Diencephalon (tissue), 2 donors: ENCODE data around the gene SAMSN1.

- RAMPAGE, long total RNA: no peak
Measured at GRCh38 chr21:5104614-5105026, 5416.8 kb upstream of the TPTE start.

DNA sequence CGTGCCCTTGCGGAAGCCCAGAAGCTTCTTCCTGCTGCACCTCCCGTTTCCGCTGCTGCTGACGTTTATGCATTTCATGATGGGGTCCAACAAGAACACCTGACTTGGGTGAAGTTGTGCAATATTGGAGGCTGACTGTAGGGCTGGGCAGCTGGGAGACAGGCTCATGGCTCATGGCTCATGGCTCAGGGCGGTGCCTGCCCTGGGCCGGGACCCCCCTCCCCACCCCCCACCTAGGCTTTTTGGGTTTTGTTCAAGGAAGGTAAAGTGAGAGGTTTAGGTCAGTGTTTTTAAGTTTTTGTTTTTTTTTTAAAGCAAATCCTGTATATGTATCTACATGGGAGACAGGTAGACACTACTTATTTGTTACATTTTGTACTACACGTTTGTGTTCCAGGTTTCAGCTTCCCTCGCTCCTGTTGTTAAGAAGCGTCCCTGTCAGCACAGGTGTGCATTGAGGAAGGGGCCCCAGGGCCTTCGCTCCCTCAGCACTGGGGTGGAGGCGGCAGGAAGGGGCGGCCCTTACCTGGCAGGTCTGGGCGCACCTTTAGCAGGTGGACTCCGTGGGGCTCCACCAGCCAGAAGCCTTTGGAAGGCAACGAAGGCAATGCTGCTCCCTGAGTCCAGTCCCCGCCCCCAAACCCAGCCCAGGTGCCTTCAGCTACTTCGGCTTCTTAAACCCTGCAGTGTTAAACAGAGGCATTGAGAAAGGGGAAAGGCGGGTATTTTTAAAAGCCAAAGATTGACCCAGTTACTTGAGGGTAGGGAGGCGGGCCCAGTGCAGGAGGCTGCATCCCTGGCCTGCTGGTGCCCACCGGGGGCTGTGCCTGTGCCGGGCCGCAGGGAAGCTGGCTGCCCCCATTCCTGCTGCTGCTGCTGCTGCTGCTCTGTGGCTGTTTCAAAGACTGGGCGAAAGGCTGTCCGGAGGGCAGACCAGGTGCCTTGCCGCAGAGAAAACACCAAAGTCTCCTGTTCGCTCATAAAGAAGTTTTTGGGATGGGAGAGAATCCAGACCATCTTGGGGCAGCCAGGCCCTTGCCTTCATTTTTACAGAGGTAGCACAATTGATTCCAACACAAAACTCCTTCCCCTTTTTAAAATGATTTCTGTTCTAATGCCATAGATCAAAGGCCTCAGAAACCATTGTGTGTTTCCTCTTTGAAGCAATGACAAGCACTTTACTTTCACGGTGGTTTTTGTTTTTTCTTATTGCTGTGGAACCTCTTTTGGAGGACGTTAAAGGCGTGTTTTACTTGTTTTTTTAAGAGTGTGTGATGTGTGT lies 4398.7 kb upstream of the TPTE start:
- RAMPAGE, long total RNA: no peak

DNA sequence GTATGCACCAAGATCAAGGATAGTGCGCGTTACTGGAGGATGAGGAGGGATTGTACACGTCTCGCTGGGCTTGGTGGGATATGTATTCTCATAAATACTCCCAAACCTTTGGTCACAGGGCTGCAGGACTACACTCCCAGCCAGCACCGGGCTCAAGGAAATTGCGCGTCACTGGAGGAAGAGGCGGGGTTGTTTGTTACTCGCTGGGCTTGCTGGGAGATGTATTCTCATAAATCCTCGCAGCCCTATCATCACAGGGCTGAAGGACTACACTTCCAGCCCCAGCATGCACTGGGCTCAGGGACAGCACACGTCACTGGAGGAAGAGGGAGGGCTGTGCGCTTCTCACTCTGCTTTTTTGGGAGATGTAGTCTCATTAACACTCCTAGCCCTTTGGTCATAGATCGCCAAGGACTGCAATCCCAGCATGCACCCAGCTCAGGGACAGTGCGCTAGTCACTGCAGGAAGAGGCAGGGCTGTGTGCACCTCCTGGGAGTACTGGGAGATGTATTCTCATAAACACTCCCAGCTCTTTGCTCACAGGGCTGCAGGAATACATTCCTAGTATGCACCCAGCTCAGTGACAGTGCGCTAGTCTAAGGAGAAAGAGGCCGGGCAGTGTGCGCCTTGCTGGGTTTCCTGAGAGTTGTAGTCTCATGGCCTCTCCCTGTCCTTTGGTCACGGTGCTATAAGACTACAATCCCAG lies 4151.4 kb upstream of the TPTE start:
- RAMPAGE, long total RNA: no peak

GRCh38 chr21:8992923-8993799 lies 1528.2 kb upstream of the TPTE start:
- RAMPAGE, long total RNA: no peak

- RAMPAGE, long total RNA: no peak
Measured at GRCh38 chr21:8993800-8994787, 1527.3 kb upstream of the TPTE start.

DNA sequence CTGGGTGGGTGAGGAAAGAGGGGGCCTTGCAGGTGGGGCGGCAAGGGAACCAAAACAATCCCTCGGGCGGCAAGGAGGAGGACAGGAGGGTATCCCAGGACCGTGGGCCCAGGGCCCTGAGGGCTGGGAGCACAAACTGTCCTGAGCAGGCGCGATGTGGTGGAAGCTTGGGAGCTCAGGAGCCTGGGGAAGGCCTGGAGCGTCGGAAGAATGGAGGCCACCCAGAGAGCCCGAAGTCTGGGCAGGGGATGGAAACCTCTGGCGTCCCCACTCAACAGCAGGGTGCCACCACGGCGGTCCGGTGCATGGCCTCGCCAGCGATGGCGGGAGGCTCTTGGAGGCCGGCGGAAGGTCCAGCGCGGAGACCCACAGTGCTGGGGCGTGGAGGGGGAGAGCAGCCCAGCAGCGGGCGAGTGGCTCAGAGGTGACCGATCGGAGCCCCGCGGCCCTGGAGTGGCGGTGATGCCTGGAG lies 140.4 kb downstream of the LIPI start:
- RAMPAGE, long total RNA: no peak

DNA sequence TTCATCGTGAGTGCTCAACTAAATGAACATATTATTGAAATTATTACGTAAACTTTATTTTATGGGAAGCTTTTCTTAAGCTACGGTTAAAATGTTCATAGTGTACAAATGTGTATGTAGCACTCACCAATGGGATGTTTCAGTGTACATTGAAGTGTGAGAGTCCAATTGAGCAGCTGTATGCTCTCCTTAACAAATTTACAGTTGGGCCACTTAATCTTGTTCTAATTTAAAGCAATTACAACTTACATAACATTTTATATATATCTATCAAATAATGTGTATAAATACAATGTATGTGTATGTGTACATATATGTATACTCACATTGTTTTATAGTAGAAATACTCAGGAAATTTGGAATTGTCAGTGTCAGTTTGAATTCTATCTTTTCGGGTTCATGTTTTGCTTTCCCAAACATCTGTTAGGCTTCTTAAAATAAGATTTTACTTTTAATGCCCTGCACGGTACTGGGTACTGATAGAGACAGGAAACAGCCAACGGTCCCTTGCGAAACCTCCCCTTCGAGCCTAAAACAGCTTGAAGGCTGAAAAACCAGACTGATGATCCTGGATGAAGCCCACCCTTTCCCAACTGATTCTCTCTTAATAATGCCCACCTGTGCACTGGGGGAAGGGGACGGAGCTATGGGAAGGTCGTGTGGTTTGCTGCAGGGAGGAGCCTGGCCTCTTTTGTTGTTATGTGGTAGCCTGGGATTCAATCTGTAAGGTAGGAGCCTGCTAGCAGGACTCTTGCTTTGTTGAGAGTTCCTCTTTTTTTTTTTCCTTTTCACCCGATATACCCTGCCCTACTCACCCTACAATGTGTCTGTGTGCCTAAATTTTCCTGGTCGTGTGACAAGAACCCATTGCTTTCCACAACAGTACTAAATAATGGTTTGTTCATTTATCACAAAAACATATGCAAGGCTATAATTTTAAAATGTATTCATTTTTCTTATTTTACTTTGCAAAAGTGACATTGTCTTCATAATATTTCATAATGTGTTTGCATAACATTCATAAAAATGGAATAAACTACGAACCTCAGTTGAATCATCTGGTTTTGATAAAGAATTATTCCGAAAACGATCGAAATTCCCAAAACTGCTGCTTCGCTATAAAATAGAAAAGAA lies 25.6 kb downstream of the SAMSN1 start:
- RAMPAGE, long total RNA: no peak

- RAMPAGE, long total RNA: no peak
Measured at GRCh38 chr21:14526703-14528003, 19.0 kb downstream of the SAMSN1 start.

DNA sequence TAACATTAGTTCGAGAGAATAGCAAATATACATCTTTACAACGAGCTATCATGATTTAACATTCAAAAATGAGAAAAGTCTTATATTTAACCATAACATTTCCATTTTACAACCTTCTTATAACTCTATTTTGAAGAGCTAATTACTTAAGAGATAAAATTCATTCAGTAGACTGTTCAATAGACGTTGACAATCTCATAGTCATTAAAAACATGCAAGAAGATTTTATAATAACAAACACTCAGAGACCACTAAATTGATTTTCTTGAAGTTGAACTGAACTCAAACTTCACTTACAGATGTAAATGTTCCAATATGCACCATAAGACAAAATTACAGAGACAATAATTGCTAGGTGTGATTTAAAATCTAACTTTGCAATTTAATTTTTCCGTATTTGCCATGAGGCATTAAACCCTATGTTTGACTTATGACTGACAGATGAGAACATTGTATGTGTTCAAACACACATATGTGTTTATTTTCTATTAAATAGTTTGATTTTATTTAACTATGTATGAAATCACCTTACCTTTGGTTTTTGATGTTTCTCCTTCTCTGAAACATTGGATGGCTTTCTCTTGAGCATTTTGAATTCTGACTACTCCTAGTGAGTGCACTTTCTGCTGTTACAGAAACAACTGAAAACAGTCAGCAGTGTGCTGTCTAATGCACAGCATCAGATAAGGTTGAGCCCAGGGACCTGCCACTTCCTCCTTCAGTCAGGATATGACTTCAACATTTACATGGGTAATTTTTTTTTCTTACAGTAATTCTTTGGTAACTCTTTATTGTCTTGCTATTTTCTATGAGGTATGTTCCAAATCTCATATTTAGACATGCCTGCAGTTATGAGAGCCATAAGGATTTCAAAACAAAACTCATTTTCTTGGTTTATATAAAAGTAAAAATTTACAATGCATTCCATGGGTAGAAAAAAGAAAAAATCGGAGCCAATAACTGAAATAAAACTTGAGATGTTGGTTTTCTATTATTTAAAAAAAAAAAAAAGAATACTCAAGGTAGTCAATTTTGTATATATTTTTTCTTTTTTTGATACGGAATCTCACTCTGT lies at the start of gene SAMSN1:
Gene SAMSN1, minus strand, starts transcription at position 643 of the 1,075 bp plus-strand sequence.
- RAMPAGE, long total RNA: no peak

- RAMPAGE, long total RNA: no peak
Measured at GRCh38 chr21:14963280-14963809, 101.5 kb downstream of the NRIP1 start.

GRCh38 chr21:15055570-15055926 lies 9.3 kb downstream of the NRIP1 start:
- RAMPAGE, long total RNA: no peak

- RAMPAGE, long total RNA: no peak
Measured at GRCh38 chr21:15730816-15731215, 1.0 kb downstream of the USP25 start.

- RAMPAGE, long total RNA: no peak
Measured at GRCh38 chr21:15831070-15832019, 101.6 kb downstream of the USP25 start.

- RAMPAGE, long total RNA: no peak
Measured at GRCh38 chr21:16070908-16071681, 341.3 kb downstream of the USP25 start.

DNA sequence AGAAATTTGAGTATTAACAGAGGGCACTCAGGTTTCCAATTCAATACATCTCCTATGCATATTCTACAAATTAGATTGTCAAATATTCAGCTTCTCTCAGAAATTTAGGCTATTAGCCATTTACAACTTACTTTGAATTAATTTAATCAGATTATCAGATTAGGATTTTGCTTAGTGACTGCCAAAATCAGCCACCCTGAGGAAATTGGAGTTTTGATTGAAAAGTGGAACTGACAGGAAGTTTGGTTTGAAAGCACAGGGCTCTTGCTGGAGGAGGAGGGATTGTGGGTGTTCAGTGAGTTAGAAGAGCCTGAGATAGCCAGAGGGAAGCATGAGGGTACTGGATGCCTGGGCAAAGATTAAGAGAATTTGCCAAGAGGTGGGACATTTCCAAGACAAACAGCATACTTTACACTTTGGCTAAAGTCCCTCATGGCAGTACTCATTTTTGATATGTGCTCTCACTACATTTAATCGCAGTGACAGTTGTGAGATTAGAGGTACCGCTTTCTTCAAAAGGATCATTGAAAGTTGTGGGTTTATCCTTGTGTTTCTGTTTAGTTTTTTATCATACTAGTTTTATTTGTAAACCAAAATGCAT lies 678.1 kb downstream of the USP25 start:
- RAMPAGE, long total RNA: no peak

- RAMPAGE, long total RNA: no peak
Measured at GRCh38 chr21:16539706-16539905, 809.8 kb downstream of the USP25 start.

GRCh38 chr21:17139560-17140024 lies 373.3 kb upstream of the CXADR start:
- RAMPAGE, long total RNA: no peak

- RAMPAGE, long total RNA: no peak
Measured at GRCh38 chr21:17455331-17455756, 57.5 kb upstream of the CXADR start.

DNA sequence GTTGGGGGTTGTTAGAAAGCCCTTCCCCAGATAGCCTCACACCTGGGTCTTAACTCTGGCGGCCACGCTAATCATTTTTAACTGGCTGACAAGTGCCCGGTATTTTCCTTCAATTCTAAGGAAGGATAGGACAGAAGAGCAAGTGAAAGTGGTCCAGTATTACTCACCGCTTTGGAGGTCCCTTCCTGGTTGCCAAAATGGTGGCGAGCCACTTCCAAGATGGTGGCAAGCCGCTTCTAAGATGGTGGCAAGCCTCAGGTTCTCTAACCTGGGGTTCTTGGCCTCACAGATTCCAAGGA lies 356.0 kb upstream of the TMPRSS15 start:
- RAMPAGE, long total RNA: no peak

DNA sequence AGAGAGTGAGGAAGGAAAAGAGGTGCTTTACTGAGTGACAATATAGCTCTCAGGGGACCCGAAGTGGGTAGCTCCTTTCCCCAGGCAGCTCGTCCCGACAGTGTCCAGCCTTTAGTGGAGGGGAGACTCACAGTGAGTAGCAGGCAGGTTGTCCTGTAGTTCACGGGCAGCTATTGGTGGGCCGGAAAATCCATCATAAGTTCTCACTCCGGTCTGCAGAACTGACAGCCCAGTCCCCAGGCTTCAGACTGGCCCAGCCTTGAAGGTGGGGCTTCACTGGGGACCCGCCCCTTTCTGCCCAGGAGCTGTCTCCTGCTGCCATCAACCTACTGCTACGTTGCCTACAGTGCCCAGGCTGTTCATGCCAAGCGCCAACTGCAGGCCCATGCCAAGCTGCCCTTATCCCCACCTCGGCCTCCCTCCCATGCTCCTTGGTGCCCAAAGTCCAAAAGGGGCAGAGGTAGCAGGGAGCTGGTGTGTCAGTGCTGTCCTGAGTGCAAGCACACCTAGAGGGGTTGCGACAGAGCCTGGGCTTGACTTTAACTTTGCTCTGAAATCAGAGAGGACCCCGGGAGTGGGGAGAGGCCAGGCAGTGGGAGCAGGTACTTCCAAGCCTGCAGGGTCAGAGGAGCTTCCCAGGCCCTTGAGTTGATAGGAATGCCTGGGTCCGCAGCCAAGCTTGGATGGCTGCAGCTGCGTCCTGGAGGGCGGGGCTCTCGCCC lies 1144.4 kb upstream of the NCAM2 start:
- RAMPAGE, long total RNA: no peak